Airway epithelial cell (primary cell): ENCODE measurements around the gene ABCA9.

GRCh38 chr17:68819397-68819895 lies 135.7 kb downstream of the ABCA8 start:
- RAMPAGE, long total RNA = no peak

GRCh38 chr17:68884768-68885443 lies 70.3 kb downstream of the ABCA8 start:
- RAMPAGE, long total RNA = no peak

- RAMPAGE, long total RNA = no peak
Observed at GRCh38 chr17:68994523-68995624, 39.7 kb upstream of the ABCA8 start.

GRCh38 chr17:69059553-69060396 lies 952 bp downstream of the ABCA9 start:
- RAMPAGE, long total RNA = no peak

- RAMPAGE, long total RNA = no peak
Observed at GRCh38 chr17:69060760-69061298, at the start of gene ABCA9. Gene ABCA9 (minus strand): TSS chr17:69060927.

DNA sequence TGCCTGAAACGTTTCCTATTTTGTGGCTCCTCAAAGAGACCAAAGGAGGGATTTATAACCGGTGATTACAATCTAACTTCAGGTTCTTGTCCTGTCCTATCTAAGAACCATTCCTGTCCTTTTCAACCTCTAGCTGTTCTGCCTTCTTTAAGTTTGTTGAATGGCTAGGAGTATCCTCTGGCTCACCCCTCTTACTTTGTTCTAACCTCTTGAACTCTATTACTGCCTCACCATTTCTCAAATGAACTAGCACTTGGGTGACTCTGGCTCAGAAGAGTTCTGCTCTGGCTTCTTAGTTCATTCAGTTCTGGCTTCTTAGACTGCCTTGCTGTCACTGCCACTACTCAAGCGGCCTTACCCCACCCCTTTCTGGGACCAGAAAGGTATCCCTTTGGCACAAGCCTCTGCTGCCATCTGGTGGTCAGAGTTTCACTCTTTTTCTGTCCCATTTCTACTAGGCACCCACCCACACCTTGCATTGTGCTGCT lies 6.7 kb upstream of the ABCA10 start:
- RAMPAGE, long total RNA = no peak

GRCh38 chr17:69240687-69241357 lies 12.2 kb upstream of the ABCA10 start:
- RAMPAGE, long total RNA = no peak

DNA sequence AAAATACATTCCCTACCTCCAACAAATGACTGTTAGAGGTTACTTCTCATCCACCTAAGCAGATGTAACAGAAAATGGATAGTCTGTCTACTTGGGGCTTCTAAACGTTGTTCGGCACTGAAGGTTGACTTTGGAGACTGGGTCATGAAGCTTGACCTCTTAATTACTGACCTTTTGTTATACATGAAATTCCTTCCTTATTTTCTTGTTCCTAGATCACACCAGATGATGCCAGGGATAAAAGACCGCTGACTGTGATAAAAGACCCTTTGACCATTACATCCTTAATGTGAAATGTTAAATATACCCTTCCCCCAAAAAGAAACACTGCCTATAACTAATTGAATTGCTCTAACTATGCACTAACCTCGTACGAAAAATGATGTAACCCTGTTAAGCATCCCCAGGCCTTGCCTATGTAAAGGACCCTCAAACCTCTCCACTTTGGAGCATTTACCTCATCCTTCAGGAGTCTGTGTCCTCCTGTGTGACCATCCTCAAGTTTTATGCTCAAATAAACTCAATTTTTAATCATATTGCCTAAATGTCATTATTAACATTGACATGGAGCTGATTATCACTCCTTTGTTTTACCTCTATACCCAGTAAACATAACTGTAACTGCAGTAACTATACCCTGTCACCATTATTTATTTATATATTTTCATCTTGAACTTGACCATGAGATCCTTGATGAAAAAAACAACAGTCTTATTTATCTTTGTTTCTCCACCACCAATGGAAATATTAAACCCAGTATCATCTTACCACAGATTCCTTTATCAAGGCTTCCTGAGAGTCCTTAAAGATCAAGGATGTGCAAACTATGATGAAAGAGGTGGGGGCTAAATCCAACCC lies 3.7 kb downstream of the ABCA5 start:
- RAMPAGE, long total RNA = no peak

- RAMPAGE, long total RNA = no peak
Observed at GRCh38 chr17:69470464-69470888, 56.0 kb downstream of the MAP2K6 start.

GRCh38 chr17:69501908-69502617 lies 87.6 kb downstream of the MAP2K6 start:
- RAMPAGE, long total RNA = no peak

DNA sequence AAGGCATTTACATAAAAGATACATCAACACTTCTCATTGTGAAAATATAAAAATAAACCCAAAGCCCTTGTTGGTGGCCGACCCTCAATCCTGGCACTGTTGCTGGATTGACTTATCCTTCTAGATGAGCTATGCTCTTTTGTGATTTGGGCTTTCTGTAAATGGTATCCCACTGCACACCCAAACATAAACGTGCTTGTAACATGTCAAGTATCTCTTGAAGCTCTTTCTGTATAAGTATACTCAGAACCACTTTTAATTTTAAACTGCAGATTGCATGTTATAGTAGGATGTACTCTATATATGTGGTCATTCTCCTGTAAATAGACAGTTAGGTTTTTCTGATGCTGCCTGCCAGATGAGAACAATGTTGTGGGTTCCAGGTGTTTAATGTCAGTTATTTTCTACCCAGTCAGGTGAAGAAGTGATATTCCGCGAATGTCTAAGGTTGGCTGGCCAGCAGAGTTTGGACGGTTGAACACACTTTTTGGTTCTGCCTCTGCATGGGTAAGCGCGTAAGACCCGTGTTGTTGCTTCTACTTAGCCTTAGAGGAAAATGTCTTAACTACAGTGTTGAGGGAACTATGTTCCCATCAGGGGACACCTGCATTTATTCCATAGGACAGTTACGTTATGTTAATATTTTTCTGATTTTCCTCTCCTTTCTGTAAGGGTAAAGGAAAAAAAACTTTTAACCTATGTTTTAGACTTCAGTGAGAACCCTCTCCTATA lies 162.5 kb downstream of the MAP2K6 start:
- RAMPAGE, long total RNA = no peak

DNA sequence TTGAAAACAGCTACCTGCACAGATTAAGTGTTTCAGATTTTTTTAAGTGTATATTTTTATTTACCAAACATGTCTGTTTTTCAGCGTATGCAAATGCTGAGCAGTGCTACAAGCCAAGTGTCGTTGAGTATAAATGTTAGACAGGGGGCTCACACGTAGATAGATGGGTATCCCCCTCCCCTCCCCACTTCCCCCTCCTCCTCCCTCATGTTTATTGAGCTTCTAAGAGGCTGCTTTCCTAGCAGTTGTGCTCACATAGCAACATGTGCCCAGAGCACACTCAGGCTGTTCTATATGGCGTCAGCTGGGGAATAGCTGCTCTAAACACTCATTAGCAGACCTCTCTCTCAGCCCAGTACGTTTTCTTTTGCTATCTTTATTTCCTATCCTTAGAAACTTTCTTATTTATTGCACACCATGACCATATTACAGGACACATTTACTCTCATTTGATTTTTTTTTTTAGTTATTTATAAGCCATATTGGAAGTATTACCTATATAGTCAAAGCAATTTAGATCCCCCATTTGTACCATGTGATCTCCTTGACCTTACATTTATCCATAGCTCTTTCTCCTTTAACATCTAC lies 1.8 kb downstream of the KCNJ2 start:
- RAMPAGE, long total RNA = no peak

DNA sequence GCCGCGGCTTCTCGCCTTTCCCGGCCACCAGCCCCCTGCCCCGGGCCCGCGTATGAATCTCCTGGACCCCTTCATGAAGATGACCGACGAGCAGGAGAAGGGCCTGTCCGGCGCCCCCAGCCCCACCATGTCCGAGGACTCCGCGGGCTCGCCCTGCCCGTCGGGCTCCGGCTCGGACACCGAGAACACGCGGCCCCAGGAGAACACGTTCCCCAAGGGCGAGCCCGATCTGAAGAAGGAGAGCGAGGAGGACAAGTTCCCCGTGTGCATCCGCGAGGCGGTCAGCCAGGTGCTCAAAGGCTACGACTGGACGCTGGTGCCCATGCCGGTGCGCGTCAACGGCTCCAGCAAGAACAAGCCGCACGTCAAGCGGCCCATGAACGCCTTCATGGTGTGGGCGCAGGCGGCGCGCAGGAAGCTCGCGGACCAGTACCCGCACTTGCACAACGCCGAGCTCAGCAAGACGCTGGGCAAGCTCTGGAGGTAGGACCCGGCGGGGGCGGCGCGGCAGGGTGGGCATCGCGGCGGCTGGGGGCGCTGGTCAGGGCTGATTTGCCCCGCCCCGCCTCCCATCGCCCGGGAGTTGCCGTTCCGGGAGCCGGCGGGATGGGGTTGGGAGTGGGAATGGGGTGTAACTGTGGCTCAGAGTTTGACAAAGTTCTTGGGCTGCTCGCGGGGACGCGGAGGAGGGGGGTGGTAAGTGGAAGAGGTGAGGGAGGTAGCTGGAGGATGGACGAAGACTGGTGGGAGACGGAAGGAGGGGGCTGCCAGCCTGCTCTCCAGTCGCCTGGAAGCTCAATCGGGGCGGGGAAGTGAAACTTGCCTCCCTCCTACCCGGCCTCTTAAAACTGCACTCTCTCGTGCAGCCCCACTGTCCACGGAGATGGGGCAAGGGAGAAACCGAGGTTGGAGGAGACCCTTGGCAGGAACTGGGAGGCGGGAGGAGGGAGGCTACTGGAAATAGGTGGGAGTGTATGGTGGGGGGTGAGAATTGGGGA lies 819 bp downstream of the SOX9 start:
- RAMPAGE, long total RNA = no peak

- RAMPAGE, long total RNA = no peak
Observed at GRCh38 chr17:72182365-72183097, 61.7 kb downstream of the SOX9 start.

DNA sequence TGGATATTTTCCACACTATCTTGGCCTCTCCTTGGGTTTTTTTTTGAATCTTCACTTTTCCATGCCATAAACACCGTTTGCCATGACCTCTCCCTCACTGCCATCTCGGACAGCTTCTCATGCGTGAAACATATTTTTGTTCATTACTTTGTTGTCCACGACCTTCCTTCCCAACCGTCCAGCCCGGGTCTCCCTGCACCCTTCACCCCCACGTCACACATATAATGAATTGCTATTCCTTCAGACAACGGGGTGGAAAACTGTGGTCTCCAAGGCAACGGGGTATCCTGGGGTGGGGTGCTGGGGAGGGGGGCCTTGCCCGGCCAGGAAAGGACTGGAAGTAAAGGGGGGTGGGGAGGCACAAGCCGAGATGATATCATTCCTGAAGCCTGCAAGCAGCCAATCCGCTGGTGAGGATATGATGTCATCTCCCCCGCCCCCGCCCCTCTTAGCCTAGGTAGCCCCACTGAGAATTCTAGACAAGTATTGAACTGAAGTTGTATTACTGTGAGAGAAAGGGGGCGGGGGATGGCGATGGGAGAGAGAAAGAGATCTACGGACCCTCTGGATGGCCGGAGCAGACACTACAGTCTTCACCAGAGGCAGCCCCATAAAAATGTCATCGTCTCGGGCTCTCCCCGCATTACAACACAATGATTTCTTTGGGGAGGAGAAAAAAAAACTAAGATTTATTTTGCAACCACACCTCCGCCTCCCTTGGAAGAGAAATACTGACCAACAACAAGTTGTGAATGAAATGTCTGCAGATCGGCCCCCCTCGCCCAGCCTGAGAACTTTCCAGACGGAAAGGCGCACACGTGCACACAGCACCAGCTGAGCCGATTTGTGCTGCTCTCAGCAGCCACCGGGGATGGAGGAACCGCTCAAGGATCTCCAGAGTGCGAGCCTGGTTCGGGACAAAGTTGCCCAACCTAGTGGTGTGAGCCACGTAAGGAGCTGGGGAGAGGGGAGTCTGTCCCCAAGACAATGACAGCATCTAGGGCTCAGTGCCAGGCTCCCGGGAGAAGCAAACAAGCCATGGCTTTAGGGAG lies 221.9 kb downstream of the SOX9 start:
- RAMPAGE, long total RNA = no peak

DNA sequence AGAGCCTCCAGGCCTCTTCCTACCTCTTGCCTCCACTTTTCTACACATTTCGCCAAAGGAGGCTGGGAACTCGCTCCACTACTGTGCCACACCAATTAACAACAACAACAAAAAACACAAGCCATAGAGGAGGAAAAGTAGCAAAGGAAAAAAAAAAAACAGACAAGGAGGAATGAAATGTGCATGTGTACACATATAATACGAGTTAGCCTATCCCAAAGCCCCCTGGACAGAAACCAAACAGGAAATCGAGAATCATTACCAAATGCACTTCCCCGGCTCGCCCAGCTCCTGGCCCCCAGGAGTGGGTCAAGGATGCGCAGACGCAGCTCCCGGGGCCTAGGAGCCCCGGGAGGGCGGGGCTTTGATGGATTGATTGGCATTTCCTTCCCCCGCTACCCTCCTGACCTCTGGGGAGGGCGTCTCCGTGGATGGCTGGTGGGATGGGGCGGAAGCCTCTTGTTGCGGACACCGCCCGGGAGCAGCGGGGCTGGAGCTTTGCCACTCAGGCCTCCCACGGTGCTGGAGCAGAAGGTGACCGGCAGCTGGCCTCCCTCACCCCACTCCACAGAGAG lies 262.0 kb downstream of the SOX9 start:
- RAMPAGE, long total RNA = no peak

- RAMPAGE, long total RNA = no peak
Observed at GRCh38 chr17:72432016-72432772, 311.4 kb downstream of the SOX9 start.

DNA sequence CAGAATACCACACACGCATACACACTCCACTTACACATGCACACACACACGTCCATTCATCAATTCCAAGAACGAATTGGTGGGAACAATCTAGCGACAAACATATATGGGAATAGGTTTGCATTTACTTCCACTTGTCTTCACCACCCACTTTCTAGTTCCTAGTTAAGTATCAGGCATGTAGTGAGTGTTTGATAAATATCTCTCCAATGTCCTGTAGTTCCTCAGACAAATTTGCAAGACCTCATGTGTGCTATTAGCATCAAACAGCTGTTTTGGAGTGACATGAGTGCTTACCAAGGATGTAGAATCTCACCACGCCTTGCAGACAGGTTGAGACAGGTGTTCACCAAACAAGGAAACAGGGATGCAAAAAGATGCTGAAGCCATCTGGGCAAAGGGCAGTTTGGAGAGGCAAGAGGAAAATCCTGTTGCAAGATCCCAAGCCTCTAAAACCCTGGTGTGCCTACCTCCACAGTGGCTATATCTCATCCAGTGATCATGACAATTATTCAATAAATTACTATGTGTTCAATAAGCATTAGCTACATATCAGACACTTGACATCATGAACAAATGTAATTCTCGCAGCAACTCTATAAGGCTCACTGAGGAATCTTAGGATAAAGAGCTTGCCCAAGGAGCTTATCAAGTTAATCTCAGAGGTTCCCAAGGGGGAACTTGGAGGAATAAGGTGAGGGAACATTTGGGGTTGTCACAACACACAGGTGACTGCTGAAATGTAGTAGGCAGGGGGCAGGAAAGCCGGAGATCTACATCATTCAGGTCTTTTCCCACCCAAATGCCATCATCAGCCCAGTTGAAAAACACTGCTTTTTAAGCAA lies 373.8 kb downstream of the SOX9 start:
- RAMPAGE, long total RNA = no peak

GRCh38 chr17:72580413-72580990 lies 459.7 kb downstream of the SOX9 start:
- RAMPAGE, long total RNA = no peak

DNA sequence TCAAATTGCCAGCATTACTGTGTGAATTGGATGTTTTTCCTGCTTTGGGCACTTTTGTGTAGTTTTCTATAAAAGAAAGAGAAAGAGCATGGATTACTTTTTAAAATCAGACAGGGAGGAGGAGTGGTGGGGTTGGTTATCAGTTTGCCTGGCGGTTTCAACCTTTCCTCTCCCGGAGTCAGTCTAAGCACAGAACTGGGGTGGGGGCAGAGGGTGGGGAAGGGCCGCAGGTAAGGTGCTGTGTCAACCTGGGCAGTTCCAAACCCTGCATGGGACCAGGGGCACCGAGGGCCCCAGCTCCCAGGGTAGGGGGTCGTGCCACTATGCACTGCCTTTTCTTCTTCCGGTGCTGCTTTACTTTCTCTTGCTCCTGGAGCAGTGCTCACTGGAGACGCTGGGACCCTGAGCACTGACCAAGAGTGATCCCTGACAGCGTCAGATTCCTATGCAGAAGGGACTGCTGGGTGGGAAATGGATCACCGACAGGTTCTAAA lies 469.9 kb downstream of the SOX9 start:
- RAMPAGE, long total RNA = no peak